Heart left ventricle (tissue), 7 donors: ENCODE measurements around the genes LLCFC1, PIP and ARHGEF35.

DNA sequence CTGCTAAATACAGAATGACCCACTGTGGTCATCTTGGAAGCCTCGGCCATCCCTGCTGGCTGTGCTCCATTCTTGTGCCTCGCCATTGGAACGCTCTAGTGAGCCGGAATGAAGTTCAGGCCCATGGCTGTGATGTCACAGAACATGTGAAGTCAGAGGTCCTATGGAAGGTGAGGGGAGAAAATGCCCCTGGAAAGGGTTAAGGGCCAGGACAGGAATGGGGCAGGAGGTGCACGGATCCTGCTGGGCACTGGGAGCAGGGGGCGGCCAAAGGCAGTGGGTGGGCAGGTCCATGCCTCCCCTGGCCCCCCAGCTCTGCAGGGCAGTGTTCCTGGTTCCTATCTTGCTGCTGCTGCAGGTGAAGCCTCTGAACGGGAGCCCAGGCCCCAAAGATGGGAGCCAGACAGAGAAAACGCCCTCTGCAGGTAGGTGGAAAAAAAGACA is at the start of gene LLCFC1:
Gene LLCFC1, plus strand, starts transcription at position 155 of the 444 bp plus-strand sequence.
- PRO-cap, 6 experiments: no peak in any of the 6 experiments
- RAMPAGE, long total RNA, 2 experiments: no peak in any of the 2 experiments
- RRBS: no CpG with 5 or more reads among the region's 8 CpGs

DNA sequence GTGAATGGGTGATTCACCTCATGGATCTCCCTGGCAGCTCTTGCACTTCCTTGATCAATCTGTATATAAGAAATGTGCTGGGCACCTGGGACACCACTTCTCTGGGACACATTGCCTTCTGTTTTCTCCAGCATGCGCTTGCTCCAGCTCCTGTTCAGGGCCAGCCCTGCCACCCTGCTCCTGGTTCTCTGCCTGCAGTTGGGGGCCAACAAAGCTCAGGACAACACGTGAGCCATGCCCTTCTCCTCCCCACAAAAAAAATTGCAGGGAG is at the start of gene PIP:
Gene PIP, plus strand, starts transcription at position 93 of the 271 bp plus-strand sequence.
- PRO-cap, 6 experiments: no peak in any of the 6 experiments
- RAMPAGE, long total RNA, 2 experiments: no peak in any of the 2 experiments
- RRBS: no CpG with 5 or more reads among the region's 2 CpGs

GRCh38 chr7:143268607-143269769 is 5.7 kb downstream of the GSTK1 start:
- PRO-cap, 6 experiments: no peak in any of the 6 experiments
- RAMPAGE, long total RNA, 2 experiments: no peak in any of the 2 experiments
- RRBS: no CpG with 5 or more reads among the region's 10 CpGs

DNA sequence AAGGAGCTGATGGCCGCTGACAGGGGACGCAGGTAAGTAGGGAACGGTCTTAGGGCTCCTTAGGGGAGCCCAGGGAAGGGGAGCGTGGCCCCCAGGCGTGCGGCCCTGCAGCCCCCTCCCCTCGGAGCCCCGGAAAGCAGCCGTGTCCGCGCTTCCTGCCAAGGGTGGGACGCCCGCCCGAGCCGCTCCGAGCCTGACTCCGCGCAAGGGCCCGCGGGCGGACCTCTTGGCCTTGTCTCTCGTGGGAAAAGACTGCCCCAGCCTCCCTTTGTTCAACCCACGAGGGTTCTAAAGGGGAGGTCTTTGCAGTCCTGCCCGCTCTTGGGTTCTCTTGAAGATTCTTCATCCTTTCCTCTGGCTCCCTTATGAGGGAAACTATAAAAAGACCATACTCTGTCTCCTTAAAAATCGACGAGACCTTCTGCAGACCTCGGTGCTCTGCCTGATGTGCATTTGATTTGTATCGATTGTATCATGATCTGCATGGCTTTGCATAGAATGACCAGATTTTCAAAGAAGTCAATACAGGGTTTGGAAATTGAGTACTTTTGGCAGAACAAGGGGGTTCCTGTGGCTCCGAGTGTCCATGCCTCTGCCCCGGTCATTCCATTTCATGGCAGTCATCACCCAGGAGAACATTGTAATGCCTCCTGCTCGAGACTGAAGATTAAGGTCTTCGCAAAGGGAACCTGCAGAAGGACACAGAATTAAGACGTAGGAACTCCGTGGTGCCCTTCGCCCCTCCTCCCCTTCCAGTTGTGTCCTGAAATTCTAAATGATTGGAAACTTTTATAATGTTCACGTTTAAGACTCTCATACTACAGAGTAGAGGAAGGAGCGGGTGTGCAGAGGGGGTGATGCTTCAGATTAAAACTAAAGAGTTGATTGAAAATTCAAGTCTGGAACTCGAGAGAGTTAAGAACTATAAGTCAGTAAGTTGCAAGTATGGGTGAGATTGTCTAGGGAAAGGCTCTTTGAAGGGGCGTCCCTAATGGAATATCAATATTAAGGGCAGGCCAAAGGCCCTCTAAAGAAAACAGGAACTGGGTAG is 672 bp downstream of the CASP2 start:
- PRO-cap, 6 experiments: peak in 5 of 6 experiments; most common plus-strand start position 161 of the sequence (in 5); most common minus-strand start position 130 of the sequence (in 1)
- RAMPAGE, long total RNA, 2 experiments: no peak in any of the 2 experiments
- RRBS: no CpG with 5 or more reads among the region's 39 CpGs

DNA sequence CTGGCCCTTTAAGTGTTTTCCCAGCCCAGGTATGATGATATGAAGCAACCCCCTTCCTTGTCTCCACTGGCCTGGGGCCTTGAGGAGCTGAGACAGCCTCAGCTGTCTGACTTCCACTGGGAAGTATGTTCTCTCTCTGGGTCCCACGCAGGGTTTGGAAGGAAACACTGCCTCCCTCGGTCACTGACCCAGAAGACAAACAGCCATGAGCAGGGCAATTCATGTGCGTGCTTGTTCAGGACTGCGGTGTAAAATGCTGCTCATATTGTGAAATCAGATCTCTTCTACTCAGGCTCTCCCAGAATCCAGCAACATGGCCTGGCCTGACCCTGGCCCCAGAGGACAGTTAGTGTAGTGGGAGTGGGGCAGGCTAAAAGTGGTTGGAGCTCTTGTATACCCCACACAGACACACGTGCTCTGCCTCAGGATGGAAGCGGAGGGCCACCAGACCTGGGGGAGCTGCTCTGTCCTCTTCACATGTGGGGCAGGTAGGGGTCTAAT is 2.8 kb downstream of the CLCN1 start:
- PRO-cap, 6 experiments: peak in 2 of 6 experiments; most common minus-strand start position 255 of the sequence (in 2)
- RAMPAGE, long total RNA, 2 experiments: no peak in any of the 2 experiments
- RRBS: no CpG with 5 or more reads among the region's 6 CpGs

DNA sequence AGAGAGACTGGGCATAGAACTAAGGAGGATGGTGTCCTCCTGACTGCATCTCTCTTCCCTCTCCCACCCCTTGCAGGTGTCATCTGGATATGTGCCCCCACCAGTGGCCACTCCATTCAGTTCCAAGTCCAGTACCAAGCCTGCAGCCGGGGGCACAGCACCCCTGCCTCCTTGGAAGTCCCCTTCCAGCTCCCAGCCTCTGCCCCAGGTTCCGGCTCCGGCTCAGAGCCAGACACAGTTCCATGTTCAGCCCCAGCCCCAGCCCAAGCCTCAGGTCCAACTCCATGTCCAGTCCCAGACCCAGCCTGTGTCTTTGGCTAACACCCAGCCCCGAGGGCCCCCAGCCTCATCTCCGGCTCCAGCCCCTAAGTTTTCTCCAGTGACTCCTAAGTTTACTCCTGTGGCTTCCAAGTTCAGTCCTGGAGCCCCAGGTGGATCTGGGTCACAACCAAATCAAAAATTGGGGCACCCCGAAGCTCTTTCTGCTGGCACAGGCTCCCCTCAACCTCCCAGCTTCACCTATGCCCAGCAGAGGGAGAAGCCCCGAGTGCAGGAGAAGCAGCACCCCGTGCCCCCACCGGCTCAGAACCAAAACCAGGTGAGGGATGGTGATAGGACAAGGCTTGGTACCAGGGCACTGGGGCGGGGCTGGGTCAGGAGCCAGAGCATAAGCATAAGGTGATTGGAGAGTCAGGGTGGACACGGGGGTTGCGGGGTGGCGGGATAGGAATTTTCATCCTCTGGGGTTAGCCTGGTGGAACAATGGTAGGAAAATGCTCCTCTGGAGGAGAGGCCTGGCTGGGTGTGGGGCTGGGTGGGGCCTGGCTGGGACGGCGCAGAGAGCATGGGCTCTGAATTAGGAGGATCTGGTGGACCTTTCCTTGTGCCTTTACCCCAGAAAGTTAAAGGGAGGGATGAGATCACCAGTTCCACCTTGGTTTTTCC is 1.9 kb downstream of the ZYX start:
- PRO-cap, 6 experiments: no peak in any of the 6 experiments
- RAMPAGE, long total RNA, 2 experiments: no peak in any of the 2 experiments
- RRBS: 5% methylated on average over 2 of the region's 15 CpGs

DNA sequence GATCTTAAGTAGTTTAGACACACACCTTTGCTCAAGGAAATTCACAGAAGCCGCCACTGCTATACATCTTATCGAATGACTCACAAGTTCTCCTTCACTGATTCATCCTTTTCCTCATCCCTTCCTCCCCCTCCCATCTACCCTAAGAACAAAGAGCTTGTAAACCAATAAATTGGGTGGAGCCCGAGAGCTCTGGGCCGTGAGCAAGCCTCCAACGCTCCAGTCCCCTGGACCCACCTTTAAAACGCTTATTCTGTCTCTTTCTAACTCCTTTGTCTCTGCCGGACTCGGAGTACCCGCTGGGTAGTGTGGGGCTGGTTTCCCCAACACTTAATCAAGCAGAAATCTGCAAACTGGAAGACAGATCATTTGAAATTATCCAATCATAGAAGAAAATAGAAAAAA is 5.3 kb upstream of the TAS2R41 start:
- PRO-cap, 6 experiments: no peak in any of the 6 experiments
- RAMPAGE, long total RNA, 2 experiments: no peak in any of the 2 experiments
- RRBS: no CpG with 5 or more reads among the region's 9 CpGs

DNA sequence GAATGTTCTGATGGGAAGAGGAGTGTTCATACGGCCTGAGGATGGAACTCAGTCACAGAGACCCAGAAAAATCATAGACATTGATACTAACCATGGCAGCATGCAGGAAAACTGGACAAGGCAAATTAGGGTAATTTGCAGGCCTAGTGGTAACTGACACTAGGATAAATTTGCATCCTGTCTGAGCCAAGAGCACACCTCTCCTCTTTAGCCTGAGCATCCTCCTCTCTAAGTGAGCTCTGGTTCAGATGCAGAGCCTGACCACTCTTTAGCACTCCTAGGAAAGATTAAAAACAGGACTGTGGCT is 214 bp upstream of the TAS2R41 start:
- PRO-cap, 6 experiments: no peak in any of the 6 experiments
- RAMPAGE, long total RNA, 2 experiments: no peak in any of the 2 experiments
- RRBS: no CpG with 5 or more reads among the region's 1 CpG

GRCh38 chr7:143812901-143813274 is 55.4 kb upstream of the CTAGE6 start:
- PRO-cap, 6 experiments: no peak in any of the 6 experiments
- RAMPAGE, long total RNA, 2 experiments: no peak in any of the 2 experiments
- RRBS: no CpG with 5 or more reads among the region's 9 CpGs

- PRO-cap, 6 experiments: no peak in any of the 6 experiments
- RAMPAGE, long total RNA, 2 experiments: no peak in any of the 2 experiments
- RRBS: no CpG with 5 or more reads among the region's 3 CpGs
Observed at GRCh38 chr7:144144459-144144915, 21.5 kb downstream of the OR2A14 start.

DNA sequence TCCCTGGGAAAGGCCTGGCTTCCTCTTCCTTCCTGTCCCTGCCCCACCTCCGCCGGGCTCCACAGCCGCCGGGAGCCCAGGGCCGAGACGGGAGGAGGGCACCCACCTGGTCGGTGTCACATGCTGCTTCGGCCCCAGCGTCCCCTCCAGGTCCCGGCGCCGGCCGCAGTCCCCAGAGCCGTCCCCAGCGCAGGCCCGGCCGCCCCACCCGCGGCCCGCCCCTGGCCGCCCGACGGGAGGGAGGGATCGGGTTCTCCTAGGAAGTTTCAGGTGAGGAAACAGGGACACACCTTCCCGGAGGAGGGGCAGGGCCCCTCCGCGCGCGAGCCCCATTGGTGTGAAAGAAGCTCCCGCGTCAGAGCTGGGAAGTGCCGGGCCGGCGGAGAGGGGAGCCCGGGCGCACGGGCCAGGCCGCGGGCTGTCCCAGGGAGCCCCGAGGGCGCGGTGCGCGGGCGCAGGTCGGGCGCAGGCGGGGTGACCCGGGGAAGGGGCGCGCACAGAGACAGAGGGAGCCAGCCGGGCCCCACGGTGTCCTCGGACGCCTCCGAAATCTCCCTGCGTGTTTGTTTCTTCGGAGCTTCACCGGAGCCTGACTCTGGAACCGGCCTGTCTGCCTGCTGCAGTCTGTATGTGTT is at the start of gene ARHGEF35:
Gene ARHGEF35, minus strand, starts transcription at position 402 of the 635 bp plus-strand sequence.
- PRO-cap, 6 experiments: no peak in any of the 6 experiments
- RAMPAGE, long total RNA, 2 experiments: no peak in any of the 2 experiments
- RRBS: no CpG with 5 or more reads among the region's 60 CpGs

- PRO-cap, 6 experiments: no peak in any of the 6 experiments
- RAMPAGE, long total RNA, 2 experiments: start-site peak on the minus strand in 1 of 2 experiments, at chr7:144332135-144332302 at its widest, 5 reads per replicate
- RRBS: no CpG with 5 or more reads among the region's 2 CpGs
Observed at GRCh38 chr7:144332011-144332382, 19.8 kb downstream of the OR2A1 start.

GRCh38 chr7:145523586-145524071 is 593.0 kb upstream of the CNTNAP2 start:
- PRO-cap, 6 experiments: no peak in any of the 6 experiments
- RAMPAGE, long total RNA, 2 experiments: no peak in any of the 2 experiments
- RRBS: no CpG with 5 or more reads among the region's 6 CpGs

GRCh38 chr7:146018877-146019948 is 97.4 kb upstream of the CNTNAP2 start:
- PRO-cap, 6 experiments: no peak in any of the 6 experiments
- RAMPAGE, long total RNA, 2 experiments: no peak in any of the 2 experiments
- RRBS: no CpG with 5 or more reads among the region's 35 CpGs

DNA sequence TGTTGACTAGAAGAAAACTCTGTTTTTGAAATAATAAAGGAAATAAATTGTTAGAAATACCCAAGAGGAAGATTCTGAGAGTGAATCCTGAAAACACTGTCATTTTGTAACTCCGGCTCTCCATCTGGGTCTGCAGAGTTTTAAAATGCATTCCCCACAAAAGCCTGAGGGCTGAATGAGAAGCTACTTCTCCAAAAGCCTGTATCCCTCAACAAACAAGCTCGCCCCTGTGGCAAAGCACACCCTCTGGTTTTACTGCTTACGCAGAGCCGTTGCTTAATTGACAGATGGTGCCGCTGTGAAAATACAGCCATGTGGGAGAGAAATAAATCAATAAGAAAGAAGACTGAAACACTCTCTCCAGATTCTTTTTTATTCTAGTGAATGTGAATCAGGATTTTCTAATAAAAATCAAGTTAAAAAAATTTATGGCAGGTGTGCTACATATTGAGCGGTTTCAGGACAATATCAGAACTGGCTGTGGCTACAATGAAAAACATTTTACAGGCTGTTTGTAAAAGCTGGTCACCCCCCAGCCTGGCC is 32.3 kb downstream of the C7orf33 start:
- PRO-cap, 6 experiments: no peak in any of the 6 experiments
- RAMPAGE, long total RNA, 2 experiments: no peak in any of the 2 experiments
- RRBS: no CpG with 5 or more reads among the region's 6 CpGs

- PRO-cap, 6 experiments: no peak in any of the 6 experiments
- RAMPAGE, long total RNA, 2 experiments: no peak in any of the 2 experiments
- RRBS: no CpG with 5 or more reads among the region's 6 CpGs
Observed at GRCh38 chr7:148664282-148664685, 34.4 kb upstream of the CUL1 start.

DNA sequence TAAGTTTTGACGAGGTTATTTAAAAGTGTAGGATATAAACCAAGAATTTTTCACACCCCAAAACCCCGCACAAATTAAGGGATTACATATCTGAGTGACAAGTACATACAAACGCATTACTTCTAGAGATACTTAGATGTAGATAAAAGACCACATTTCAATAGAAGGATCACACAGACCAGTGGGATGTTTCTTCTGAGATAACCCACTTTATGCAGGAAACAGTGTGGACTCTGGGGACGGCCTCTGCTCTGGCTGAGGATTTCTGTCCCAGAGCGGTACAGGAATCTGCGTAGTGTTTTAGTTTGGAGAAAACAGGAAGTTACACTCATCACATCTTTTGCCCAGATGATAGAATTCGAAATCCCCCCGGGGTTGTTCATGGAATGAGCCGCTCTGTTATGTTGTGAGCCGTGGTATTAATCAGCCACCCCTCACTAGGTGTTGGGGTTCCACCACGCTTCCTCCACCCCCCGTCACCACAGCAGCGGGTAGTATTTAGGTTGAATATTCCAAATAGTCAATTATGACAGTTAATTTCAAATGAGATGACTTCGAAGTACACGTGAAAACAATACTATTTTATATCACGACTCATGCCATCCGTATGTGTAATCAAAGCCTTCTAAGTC is 1.2 kb upstream of the CUL1 start:
- PRO-cap, 6 experiments: peak in 6 of 6 experiments; most common plus-strand start position 361 of the sequence (in 6); most common minus-strand start position 183 of the sequence (in 1)
- RAMPAGE, long total RNA, 2 experiments: no peak in any of the 2 experiments
- RRBS: no CpG with 5 or more reads among the region's 17 CpGs

DNA sequence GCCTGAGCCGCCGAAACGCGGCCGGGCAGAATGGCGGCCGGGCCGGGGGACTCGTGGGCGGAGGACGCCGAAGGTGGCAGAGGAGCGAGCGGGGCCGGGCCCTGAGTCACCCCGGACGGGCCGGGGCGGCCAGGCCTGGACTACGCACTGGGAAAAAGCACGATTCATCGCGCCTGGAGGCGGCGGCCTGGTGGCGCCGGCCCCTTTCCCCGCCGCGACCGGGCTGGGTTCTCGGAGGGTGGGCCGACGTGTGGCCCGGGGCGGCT is 384 bp downstream of the CUL1 start:
- PRO-cap, 6 experiments: peak in 2 of 6 experiments; most common plus-strand start position 104 of the sequence (in 2); most common minus-strand start position 133 of the sequence (in 1)
- RAMPAGE, long total RNA, 2 experiments: no peak in any of the 2 experiments
- RRBS: 1% methylated on average over 28 of the region's 36 CpGs

DNA sequence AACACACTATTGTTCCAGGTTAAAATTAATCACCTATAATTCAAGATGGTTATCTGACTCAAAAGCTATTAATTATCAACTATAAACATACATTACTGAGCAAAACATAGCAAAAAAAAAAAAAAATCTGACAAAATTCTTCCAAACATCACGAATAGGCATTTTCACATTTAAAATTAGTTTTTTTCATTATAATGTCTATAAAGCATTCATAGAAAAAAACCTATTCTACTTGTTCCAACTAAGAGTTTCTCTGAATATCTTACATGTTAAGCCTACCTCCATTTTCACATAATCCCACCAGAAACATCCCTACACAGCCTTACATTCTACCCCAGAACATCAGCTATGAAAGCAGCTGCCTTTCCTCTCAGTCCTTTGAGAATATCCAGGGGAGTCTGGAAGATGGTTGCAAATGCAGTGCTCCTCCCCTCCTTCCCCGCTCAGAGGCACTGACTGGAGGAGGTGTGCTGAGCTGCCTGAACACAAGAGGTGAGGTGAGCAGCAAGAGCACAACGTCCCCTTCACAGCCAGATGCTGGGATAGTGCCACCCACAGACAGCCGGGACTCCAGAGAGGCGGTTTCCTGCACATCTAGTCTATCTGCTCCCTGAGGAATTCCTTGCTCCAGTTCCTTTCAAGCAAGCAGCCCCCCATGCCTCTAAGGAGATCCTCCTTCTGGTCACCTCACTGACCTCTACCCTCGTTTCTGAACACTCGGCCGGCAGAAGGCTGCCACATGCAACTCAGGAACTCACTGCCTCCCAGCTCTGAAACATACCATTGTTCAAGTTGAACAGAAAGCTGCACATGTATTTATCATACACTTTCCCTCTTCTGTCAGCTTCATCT is 74.3 kb downstream of the EZH2 start:
- PRO-cap, 6 experiments: no peak in any of the 6 experiments
- RAMPAGE, long total RNA, 2 experiments: no peak in any of the 2 experiments
- RRBS: no CpG with 5 or more reads among the region's 8 CpGs

DNA sequence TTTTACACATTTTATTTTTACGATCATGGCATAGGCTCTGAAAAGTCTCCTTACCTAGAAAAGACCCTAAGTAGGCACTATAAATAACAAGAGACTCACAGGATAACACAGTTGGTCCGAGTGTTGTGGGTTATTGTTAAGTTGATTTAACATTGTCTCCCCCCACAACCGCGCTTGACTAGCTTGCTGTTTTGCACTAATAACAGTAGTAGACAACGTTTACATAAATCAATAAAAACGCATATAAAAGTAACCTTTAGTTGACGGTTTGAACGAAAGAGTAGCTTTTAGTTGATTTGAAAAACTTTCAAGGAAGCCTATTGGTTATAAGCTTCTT is 57.3 kb upstream of the EZH2 start:
- PRO-cap, 6 experiments: peak in 6 of 6 experiments; most common plus-strand start position 110 of the sequence (in 6)
- RAMPAGE, long total RNA, 2 experiments: no peak in any of the 2 experiments
- RRBS: no CpG with 5 or more reads among the region's 8 CpGs